ENCODE measurements around a stretch of chr15.

DNA sequence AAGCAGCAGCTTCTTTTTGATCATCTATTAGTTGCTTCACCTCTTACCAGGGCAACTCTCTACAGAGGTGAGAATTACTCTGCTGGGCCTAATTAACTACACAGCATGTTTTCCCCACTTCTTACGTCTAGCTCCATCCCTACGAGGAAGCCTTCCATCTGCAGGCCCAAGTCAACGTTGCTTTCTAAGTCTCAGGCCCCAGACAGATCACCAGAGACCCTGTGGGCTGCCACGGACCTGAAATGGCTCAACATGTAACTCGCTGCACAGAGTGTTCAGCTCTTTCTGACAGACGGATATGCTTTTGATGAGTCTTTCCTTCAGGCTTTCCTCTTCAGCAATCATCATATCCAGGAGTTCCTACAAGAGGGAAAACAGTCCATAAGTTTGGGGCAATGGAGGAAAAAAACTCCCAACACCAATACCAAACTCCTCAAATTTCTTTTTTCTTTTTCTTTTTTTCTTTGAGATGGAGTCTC lies 10.5 kb downstream of the PRC1 start:
- RRBS = no CpG with 5 or more reads among the region's 6 CpGs

GRCh38 chr15:91032804-91033391 lies 10.5 kb upstream of the VPS33B start:
- RRBS = no CpG with 5 or more reads among the region's 10 CpGs

GRCh38 chr15:91368532-91368917 lies 268.5 kb downstream of the SV2B start:
- RRBS = no CpG with 5 or more reads among the region's 8 CpGs

- RRBS = no CpG with 5 or more reads among the region's 13 CpGs
Measured at GRCh38 chr15:91693801-91694915, 159.3 kb upstream of the SLCO3A1 start.

DNA sequence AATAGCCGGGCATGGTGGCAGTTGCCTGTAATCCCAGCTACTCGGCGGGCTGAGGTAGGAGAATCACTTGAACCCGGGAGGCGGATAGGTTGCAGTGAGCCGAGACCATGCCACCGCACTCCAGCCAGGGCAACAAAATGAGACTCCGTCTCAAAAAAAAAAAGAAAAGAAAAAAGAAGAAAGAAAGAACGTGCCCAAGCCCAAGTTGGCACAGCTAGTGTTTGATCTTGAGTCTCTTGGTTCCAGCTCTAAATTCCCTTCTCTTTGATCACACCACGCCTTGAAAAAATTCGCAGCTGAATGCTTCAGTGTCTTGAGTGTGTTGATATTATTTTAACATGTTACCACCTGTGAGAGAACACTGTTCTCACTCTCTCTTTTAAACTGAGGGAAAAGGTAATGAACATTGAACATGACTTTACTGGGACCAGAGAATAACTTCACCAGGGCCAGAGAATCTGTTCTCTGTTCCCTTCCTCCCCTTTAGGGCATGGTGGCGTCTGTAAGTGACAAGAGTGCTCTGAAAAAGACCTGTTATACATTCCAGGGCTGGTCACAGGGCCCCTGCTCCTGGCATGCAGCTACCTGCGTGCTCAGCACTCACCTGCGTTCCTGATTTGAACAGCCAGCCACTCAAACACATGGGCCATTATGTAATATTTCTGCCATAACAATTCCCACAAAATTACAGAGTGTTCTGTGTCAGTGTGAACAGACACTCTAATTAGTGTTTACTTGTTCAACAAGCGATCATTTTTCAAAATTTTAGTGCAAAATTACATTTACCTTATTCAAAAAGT lies 19.1 kb downstream of the SLCO3A1 start:
- RRBS = no CpG with 5 or more reads among the region's 15 CpGs

DNA sequence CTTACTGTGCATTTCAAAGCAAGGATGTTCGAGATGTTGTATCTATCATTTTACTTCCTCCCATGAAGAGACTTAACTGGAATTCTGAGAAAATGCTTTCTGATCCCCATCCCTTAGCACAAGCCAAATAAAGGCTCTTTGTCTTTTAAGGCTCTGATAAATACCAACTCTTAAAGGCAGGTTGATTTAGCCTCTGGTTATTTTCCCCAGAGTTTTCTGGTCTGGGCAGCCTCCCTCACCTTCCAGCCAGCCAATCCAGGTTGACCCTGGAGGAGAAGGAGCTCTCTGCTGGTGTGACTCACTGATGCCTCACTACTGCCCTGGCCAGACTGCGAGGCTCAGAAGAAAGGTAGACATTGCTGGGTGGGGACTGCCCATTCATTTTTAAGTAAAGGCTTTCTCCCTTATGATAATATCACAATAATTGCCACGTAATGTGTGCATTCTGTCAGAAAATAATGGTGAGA lies 37.1 kb downstream of the SLCO3A1 start:
- RRBS = no CpG with 5 or more reads among the region's 3 CpGs

GRCh38 chr15:91965802-91966517 lies 112.5 kb downstream of the SLCO3A1 start:
- RRBS = no CpG with 5 or more reads among the region's 13 CpGs

DNA sequence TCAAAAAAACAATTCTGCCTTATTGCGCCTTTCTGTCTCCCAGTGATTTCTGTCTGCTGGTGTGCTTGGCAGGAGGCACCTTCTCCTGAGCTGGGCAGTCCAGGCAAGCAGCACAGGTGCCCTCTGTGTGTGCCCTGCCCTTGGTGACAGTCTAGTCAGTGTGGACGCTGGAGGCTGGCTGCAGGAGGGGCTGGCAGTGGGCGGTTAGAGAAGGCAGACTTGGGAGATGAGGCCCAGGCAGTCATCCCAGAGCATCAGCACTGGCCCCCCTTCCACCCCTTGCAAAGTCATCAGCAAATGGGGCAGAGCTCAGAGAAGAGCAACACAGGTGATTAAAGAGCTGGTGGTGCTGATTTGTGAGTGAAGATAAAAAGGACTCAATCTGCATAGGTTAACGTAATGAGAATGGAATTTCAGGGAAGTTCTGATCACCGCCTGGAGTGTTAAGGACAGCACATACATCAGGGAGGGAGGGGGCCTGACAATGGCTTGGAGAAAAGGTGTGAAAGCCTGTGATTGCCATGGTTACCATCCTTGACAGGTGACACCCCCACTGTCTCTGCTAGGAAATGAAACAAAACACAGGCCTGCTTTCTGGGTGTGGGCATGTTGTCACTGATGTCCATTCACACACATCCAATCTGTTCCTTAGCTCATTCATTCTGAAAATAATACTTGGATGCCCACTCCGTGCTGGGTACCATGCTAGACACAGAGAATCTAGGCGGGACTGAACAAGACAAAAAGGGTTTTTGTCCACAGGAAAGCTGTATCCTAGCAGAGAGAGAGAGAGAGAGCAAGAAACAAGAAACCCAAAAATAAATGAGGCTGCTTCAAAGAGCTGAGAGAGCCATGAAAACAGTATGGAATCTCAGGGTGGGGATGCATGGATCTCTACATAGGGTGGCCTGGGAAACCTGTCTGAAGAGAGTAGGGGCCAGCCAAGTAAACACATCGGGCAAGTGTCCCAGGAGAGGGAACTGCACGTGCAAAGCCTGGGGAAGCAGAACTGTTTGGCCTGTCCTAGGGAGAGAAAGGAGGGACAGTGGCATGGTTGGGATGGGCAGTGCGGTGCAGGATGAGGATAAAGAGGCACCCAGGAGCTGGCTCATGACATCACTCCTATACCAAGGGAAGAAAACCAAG lies 269.4 kb upstream of the ST8SIA2 start:
- RRBS = no CpG with 5 or more reads among the region's 10 CpGs

DNA sequence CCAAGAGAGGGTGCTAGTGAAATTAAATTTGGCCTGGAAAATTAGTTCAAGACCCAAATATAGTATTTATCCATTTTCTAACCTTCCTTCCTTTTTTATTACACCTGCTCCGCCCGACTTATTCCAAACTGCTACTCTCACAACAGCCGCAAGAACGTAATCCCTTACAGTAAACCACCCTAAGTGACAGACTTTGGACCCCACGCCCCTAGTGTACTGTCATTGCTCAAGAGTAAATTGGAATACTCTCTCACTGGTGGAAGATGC lies 226.4 kb upstream of the ST8SIA2 start:
- RRBS = no CpG with 5 or more reads among the region's 5 CpGs

GRCh38 chr15:92648488-92648843 lies 7.1 kb downstream of the FAM174B start:
- RRBS = no CpG with 5 or more reads among the region's 4 CpGs

DNA sequence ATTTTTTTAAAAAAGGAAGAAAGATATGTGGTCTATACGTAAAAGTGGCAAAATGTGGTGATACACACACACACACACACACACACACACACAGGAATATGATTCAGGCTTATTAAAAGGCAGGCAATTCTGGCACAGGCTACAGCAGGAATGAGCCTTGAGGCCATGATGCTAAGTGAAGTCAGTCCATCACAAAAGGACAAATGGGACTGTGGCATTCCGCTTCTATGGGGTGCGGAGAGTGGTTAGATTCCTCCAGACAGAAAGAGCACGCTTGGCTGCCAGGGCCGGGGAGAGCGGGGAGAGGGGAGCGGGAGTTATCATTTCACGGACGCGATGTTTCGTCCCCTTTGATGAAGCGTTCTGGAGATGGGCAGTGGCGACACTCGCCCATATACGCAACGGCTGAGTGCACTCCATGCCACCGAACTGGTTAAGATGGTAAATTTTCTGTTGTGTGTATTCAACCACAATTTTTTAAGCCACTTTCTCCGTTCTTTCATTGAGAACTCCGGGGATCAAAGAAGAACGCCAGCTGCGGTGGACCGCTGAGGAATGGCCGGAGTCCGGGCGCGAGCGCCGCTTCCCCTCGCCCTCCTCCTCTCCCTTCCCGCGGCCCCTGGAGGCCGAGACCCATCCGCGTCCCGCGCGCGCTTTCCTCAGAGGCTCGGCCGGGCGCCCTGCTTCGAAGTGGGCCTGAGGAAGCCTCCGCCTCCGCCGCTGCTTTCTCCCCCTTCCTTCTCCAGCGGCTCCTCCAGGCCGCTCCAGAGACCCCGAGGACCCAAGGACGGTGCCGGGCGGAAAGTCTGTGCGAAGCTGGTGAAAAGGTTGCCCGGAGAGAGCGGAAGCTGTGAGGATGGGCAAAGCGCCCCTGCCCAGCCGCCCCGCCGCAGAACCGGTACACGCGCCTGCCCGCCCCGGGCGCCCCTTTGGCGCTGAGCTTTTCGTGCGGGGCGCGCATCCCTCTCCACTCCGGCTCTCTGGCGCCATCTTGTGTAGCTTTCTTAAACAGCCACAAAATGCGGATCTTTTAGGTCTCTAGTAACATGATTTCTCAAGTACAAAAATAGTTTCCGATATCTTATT lies 58.8 kb upstream of the FAM174B start:
- RRBS = 13% methylated on average over 21 of the region's 73 CpGs

DNA sequence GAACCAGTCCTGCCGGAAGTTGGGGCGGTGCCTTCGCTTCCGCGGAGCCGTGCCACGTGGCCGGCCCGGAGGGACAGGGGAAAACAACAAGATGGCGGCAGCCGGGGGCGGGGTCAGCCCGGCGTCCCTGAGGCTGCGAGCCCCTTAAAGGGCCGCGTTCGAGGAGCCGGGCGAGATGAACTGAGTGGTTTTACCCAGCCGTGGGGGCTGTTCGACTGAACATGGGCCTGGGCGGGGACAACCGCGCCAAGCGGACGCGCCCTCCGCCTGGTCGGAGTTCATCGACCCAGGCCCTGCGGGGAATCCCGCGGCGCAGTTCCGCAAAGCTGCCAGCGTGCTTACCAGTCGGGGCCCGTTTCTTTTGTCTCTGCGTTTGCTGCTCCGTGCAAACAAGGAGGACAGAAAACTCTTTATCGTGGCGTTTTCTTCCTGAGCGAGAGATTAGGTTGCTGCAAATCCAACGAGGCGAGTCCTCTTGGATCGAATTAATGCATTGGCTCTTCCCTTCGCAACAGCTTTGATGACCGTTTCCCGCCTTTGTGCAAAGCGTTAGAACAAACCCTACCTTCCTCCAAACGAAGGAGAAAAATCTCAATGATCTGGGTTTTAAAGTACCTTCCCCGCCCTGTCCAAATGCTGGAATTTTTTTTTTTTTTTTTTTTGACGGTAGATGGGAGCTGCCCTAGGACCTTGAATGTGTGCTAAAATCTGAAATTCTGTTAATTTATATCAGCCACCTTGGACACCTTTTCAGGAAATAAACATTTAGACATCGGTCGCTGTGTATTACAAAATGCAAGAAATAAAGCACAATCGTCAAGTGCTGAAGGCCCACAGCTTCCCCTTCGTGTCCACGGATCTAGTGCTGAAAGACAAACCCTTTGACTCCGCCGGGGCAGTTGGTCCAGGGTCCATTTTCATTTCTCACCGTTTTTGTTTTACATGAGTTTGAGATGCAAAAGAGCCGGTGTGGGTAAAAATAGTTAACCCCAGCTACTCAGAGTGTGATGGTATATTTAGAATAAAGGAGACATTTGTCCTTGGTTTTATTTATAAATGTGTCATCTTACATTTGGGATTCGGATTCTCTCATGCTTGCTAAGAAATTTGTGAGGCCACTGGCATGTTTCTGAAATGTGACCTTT lies 90.4 kb upstream of the CHD2 start:
- RRBS = 2% methylated on average over 14 of the region's 64 CpGs

GRCh38 chr15:92869176-92869671 lies 30.9 kb upstream of the CHD2 start:
- RRBS = no CpG with 5 or more reads among the region's 5 CpGs

DNA sequence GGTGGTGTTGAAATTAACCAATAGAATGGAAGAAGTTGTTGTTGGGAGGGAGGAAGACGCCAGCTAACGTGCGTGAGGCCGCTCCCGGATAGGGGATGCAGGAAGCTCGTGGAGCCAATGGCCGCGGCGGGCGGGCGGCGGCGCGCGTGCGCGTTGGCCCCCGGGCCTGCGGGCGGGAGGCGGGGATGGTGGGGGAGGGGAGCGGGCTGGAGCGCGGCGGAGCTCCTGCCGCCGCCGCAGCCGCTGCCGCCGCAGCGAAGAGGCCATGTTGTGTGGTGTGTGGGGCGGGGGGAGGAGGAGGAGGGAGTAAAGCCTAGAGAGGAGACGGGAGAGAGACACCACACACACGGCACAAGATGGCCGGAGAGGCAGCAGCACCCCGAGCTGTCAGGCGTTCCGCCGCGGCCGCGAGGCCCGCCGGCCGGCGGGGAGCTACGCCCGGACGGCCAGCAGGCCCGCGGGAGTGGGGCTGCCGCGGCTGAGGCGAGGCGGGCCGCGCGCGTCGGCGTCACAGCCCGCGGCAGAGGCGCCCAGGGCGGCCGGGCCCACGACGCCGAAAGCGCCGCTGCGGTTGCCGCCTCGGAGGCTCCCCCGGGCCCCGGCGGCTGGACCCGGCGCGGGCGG lies 17.5 kb upstream of the CHD2 start:
- RRBS = 2% methylated on average over 37 of the region's 82 CpGs

- RRBS = 2% methylated on average over 14 of the region's 51 CpGs
Measured at GRCh38 chr15:92883111-92883581, 17.0 kb upstream of the CHD2 start.

DNA sequence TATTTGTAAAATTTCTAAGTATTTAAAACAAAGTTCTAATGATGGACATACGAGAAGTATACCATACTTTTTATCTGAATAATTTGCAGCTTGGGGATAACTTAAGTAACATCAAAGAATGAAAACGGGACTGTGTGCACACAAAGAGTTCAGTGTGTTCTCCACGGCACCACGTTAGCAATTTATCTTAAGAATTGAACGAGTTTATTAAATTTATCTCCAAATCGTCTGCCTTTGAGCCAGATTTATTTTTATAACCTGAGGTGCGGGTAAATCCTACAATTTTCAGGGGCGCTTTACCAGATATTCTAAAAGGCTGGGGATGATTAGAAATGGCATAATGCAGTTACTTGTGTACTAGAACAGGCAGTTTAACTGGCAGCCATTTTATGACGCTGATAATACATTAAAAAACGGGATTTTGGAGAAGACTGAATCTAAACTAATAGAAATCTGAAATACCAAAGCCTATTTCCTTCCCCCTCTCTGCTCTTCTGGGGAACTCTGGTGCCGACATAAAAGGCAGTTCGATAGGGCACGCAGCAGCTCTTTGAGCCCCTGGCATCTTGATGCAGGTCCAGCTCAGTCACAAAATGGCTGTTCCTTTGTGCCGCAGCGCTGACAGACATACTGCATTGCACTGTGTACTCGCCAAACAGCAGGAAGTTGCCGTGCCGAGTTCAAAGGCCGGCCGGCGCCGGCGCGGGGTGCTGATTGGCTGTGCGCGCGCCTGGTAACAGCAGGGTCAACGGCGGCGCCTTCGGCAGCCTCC lies 3.7 kb downstream of the CHD2 start:
- RRBS = no CpG with 5 or more reads among the region's 31 CpGs

- RRBS = no CpG with 5 or more reads among the region's 5 CpGs
Measured at GRCh38 chr15:92922416-92922862, 22.3 kb downstream of the CHD2 start.

- RRBS = no CpG with 5 or more reads among the region's 8 CpGs
Measured at GRCh38 chr15:93004521-93004989, 84.5 kb downstream of the RGMA start.

DNA sequence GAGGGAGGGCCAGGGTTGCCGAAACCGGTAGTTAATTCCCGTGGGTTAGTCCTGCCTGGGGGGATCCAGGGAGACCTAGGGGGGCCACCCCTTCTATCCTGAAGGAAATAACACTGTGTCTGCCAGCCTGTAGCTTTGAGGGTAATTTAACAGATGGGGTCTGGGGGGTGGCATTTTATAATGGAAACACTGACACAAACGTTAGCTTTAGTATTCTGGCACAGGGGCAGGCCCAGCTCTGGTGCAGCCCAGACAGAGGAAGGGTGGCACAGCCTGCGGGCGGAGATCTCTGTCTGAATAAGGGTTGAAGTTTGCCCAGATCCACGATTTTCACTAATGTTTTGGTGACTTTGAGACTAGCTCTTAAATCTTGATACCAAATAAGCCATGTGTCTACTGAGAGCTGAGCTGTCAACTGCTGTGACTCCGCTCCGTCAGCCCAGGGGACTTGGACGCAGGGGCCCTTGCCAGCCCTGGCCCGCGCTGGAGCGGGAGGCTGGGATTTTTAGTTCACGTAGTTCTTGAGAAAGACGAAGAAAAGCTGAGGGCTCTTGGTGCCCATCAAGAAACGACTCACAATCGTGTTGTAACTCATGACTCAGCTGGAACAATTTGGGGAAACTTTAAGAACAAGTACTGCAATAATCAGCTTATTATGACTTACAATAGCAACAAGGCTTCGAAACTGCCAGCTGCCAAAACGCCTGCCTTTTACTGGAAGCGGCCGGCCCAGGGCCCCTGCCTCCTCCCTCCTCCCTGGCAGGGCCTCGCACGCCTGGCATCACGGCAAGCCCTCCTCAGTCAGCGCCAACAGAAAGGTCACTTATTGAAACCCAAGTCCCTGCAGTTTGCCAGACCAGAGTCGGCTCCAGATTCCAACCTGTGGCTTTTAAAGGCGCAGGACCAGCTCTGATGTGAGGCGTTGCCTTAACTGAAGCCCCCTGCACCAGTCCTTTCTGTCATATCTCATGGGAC lies 60.4 kb downstream of the RGMA start:
- RRBS = no CpG with 5 or more reads among the region's 28 CpGs

GRCh38 chr15:93068309-93069231 lies 20.4 kb downstream of the RGMA start:
- RRBS = no CpG with 5 or more reads among the region's 12 CpGs

Measured in epithelial cell of esophagus (primary cell).